GM12891 (cell line): ENCODE data around the genes SLC25A26 and LRIG1.

DNA sequence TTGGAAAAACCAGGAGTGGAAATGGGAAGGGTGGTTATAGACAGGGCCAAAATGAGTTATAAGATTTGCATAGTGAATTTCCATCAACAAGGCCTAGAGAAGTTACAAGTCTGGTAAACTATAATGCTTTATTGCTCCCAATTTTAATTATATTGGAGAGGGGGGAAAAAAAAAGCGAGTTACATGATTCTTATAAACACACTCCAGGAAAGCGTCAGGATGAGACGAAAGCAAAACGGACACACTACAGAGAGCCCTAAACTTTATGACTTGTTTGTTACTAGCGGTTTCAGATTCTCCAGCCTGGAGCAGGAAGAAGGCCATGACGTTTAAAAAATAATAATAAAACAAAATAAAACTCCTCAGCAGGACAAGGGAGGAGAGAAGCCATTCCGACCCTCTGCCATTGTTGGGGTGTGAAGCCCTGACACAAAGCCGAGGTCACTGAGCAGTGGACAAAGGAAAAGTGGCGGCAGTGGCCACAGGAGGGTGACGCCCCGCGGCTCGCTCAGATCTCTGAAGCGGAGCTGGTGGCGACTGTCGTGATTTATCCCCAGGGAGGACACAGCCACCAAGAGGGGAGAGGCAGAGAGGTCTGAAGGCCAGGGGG is 45.4 kb downstream of the ADAMTS9 start:
- RRBS = no CpG with 5 or more reads among the region's 16 CpGs

DNA sequence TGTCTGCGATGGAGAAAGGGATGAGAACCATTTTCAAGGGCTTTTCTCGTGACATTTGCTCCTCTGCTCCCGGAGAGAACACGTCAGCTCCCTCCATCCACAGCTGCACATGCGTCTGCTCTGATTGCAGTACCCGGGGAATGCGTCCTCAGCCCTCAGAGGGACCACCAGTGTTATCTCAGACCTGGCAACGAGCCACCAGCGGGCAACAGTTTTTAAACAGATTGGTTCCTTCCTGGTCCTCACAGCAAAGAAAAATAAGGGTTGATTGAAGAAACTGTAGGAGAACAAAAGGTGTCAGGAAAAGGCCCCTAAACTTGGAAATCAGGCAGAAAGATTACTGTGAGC is 202.2 kb upstream of the ADAMTS9 start:
- RRBS = 5% methylated on average over 4 of the region's 9 CpGs

DNA sequence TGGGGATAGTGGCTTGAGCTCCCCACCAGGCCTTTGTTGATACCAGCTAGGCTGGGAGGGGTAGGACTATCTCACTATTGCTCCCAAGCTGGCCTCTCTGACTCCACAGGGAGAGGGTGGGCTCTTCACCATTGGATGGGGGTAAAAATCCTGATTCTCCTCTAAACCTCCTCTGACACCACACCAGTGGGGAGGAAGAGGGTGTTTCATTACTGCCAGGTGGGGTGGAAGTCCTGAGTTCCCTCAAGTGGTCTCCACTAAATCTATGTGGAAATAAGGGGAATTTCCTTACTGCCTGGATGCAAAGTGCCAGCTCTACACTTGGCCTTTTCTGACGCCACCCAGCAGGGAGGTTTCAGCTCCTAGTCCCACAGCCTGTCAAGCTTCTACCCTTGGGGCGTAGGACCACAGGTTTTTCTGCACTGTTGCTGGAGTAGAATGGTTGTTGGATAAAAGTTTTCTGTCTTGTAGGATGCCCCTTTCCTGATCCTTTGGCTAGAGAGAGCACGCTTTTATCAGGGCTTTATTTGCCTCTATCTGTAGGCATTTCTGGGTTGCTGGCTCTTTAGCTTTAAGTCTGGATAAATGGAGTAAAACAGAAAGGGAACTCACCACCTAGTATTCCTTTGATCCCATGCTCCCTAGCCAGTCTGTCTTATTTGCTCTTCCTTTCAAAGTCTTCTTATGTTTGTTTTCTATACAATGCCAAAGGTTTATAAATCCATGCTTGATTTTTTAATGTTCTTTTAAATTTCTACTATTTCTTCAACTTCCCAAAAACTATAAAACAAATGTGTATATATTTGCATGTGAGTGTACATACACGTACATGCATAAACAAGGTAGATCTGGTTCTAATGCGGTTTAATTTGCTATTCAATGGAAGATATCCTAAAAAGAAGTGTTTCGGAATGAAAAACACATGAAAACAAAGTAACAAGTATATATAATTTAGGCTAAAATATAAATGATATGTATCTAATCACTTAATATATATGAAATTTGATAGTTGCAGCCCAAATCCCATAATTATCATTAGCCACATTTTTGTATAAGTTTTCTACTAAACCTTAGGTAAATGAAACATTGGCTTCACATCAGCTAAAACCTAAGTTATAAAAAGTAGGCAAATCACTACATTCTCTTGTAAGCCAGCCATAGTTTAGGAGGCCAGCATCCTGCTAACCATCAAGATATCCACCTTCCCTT is 571.8 kb downstream of the MAGI1 start:
- RRBS = no CpG with 5 or more reads among the region's 6 CpGs

DNA sequence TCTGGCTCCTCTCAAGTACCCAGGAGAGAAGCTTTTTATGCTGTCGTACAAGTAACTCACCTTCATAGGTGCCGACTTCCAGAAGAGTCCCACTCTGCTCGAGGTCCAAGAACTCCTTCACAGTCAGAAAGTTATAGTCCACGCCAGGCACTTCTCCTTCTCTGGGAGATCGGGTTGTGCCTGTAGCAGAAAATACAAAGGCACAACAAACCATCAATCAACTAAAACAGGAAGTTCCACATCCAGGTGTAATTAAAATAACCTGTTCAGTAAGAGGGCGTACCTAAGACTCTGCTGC is 545.3 kb downstream of the MAGI1 start:
- RRBS = no CpG with 5 or more reads among the region's 6 CpGs

DNA sequence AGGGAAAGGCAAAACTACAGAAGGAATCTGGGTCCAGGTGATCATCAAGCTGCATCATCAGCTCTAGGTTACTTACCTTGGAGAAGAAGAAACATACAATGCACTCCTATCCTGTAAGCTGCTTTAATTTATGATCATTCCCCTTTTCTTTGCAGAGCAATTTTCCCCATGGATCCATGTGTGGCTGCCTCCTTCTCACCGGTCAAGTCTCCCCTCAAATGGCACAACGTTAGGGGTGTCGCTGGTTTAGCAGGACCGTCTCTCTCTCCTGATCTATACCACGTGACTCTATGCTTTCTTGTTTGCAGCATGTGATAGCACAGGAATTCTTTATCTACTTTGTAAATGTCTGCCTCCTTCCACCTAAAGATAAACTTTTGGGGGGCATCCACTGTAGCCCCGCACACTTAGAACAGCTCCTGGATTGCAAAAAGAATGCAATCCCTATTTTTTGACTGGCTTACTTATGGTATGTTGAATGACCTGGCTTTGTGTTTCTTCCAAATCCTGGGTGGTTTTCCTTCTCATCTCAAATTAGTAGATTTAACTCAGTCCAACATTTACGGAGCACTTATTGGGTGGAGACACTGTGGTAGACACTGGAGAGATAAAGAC is 505.9 kb downstream of the MAGI1 start:
- RRBS = no CpG with 5 or more reads among the region's 7 CpGs

GRCh38 chr3:65556861-65557818 is 481.6 kb downstream of the MAGI1 start:
- RRBS = no CpG with 5 or more reads among the region's 10 CpGs

DNA sequence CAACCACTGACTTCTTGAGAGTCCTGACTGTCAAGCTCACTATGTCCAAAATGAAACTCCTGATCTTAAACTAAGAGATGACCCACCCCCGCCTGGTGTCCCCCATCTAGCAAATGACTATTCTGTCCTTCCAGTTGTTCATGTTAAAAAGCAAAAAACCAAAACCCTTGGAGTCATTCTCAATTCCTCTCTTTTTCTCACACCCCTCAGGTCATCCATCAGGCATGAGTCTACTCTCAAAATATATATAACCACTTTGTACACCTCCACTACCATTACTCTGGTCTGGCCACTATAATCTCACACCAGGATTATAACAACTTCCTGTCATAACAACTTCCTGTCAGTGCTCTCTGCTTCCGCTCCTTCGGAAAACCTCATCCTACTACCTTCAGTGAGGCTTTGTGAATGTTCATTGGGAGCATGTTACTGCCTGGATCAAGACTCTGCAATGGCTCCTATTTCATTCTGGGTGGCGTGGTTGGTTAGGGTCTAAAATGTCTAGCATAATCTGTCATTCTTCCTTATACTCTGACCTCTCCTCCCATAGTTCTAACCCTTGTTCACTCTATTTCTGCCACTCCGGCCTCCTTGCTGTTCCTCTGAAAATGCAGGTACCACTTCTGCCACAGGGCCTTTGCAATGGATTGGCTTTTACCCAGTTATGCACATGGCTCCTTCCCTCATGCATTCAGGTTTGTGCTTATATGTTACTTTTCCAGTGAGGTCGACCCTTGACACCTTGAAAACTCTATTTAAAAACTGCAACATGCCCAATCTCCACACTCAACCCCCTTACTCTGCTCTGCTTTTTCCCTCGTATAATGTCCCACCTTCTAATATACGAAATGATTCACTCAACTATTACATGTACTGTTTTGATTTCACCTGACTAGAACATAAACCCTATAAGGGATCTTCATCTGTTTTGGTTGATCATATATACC is 447.3 kb downstream of the MAGI1 start:
- RRBS = no CpG with 5 or more reads among the region's 8 CpGs

DNA sequence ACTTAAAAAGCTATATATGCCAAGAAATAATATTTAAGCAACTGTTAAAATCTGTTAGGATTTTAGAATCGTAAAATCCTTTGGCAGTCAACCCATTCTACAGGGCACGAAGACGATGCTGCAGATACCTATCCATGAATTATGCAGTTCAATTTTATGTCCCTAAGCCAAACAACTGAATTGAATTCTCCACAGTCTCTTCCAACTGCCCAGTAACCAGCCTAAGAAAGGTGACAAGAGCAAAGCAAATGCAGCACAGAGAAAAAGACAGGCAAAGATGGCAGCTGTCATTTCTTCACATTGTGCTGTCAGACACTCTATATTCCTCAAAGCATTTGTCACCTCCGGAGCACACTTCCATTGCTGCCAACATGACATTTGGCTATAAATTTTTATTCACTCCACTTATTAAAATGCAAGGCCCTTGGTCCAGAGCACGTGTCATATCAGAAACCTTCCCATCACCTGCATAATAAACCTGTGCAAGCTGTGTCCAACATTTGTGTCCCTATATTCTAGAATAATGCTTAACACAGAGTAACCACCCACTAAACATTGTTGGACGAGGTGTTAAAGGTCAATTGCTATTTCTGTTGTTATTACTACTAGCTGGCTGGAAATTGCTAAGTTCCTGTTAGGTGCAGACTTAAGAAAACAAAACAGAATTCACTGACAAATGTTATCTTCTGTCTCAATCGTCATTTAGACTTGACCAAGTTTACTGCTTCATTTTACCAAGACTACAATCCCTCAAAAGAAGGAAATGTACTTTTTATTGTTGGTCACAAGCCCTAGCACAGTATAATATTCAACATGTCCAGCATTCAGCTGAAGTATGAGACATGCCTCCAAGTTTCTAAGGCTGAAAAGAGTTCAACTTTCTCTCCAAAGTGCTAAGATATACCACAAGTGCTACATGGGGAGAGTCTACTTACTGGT is 89.7 kb downstream of the MAGI1 start:
- RRBS = no CpG with 5 or more reads among the region's 7 CpGs

DNA sequence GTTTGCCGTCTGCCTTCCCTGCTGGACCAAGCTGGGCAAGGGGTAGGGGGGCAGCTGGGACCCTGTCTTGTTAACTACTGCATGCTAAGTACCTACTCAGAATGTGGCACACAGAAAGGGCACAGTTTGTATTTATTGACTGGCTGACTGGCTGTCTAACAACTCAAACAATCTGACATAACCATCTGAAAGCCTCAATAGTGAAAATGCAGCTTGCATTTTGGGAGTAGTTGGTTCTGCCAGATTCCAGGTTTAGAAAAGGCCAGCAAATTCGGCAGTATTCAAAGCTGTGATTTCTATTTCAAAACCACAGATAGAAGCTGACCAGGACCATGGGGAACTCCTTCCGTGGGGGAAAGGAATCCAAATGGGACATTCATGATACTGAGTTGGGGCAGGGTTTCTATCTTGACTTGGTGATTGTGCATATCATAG is 16.7 kb upstream of the MAGI1 start:
- RRBS = no CpG with 5 or more reads among the region's 3 CpGs

DNA sequence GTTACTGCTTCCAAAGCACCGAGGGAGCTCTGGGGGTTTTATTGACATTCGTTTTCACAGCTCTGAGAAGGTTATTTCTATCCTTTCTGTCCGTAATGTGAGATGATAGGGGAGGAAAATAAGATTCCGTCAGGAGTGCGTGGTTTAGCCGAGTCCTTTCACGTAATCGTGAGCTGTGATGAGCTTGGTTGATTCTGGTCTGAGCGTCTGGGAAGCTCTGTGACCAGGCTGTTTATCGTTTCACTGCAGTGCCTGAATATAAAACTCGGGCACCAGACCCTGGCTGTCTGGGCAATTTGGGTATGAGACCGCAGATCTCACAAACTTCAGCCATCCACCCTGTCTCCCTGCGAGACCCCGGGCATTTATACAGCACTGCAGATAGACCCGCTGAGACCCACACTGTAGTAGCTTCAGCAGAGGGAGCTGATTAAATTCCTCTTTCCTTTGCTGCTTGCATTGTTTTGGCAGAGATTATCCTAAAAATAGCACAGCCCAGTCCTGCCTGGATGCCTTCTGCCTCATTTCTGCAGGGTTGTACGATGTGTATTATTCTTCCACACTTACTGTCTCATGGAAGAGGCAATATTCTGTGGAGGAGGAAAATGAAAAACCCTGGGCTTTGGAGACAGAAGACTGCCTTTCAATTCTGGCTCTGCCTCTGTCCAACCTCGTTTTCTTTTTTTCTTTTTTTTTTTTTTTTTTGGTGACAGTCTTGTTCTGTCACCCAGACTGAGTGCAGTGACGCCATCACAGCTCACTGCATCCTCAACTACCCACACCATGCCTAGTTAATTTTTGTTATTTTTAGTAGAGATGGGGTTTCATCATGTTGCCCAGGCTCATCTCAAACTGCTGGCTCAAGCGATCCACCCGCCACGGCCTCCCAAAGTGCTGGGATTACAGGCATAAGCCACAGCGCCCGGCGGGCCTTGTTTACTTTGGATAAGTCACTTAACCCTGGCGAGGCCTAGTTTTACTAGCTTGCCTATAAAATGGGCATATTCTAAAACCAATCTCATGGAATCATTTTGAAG is 66.6 kb upstream of the SLC25A26 start:
- RRBS = no CpG with 5 or more reads among the region's 25 CpGs

GRCh38 chr3:66220577-66221530 is at the start of gene SLC25A26:
SLC25A26 (plus strand) TSS chr3:66221001.
- RRBS = under 1% methylated on average over 20 of the region's 57 CpGs

DNA sequence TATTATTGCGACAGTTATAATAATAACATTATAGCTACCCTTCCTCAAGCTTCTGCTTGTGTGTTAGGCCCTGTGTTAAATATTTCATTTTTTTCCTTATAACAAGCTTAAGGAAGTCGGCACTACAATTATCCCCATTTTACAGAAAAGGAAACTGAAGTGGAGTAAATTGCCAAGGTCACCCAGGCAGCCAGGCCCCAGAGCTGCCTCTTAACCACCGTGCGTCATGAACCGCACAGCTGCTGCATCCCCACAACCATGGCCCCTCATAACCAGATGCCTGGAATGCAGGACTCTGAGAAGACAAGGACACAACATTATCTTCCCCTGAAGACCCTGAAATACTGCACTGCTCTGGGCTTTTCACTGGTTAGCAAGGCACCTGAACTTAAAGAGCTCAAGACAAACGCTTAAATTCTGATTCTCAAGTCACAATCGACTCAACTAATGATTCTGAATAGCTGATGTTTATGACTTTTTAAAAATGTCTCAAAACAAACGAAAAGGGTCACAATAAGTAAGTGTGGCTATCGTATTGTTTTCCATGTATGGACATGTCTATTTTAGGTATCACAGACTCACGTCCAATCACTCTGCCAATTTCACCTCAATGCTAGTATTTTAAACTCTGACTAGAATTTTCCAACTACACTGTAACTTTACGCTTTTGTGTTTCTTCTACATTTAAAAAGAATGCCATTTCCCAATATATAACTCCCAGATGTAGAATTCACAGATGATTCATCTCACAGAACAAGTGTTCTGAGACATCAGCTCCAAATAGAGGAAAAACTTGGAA is 14.5 kb downstream of the LRIG1 start:
- RRBS = no CpG with 5 or more reads among the region's 11 CpGs

DNA sequence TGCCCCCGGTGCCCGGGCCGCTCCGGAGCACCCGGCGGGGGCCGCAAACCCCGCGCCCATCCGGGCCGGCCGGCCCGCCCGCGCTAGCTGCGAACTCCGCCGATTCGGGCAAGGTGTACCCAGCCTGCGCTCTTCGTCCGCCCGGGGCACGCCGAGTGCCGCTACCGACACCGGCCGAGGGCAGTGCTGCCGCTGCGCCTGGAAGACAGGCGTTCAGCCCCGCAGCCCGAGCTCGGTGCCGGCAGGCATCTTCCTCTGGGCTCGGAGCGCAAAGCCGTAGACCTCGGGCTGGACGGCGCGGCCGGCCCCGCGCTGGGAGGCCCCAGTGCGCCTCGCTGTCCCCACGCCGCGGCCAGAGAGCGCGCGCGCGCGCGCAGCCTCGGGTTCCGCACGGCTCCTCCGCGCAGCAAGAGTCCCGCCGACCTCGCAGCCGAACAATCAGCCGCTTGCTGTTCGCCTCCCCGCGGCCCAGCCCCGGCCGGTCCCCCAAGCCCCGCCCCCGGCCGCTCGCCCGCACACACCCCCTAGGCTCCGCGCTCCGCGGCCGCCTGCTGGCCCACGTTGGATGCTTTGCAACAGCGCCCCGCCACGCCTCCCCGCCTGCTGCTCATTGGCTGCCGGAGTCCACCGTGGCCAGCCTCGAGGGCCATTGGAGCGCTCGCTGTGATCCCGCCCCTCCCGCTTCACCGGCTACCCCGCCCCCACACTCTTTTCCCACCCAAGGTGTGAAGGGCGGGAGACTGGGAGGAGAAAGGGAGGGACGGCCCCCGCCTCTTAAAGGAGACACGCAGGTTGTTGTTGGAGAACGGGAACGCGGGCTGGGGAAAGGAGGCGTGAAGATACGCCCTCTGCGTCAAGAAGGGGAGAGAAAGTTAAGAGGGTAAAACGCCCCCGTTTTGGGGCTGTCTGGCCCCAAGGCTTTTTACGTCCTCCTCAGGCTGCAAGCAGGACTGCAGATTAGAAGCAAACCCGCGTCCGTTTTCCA is at the start of gene LRIG1:
TSS of gene LRIG1 (minus strand) at position 451 of the 985 bp plus-strand sequence.
- RRBS = 1% methylated on average over 36 of the region's 113 CpGs

GRCh38 chr3:67489600-67489896 is 164.9 kb downstream of the SUCLG2 start:
- RRBS = no CpG with 5 or more reads among the region's 2 CpGs

GRCh38 chr3:67685448-67685888 is 31.1 kb upstream of the SUCLG2 start:
- RRBS = no CpG with 5 or more reads among the region's 1 CpG

DNA sequence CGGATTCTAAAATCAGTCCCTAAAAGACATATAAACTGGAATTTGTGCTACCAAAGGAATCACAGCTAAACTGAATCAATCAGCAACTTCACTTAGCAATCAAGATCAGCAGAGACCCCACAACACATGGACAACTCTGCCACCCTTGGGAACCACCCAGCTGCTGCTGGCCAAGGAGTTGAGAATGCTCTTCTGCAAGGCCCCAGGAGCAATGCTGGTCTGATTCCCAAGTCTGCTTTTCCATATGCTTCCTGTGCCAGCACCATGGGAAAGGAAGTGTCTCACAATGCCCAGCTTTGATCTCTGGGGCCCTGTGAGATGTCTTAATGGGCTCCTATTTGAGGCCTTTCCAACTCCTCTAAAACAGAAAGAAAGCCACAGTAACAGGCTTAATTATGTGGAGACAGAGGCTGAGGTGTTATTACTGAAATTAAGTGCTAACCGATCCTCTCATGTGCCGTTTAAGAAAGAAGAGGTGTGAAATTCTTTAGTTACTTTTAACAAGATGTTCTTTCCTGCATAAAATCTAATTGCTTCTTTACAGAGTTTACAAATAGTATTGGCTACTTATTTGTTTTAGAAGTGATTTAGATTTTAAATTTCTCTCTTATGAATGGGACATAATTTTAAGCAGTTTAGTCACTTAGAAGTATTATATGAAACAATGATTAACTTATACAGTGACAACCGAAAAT is 4.5 kb downstream of the EOGT start:
- RRBS = no CpG with 5 or more reads among the region's 4 CpGs

GRCh38 chr3:69009560-69010094 is 3.9 kb downstream of the EOGT start:
- RRBS = no CpG with 5 or more reads among the region's 3 CpGs

GRCh38 chr3:69052825-69053363 is 761 bp upstream of the TMF1 start:
- RRBS = no CpG with 5 or more reads among the region's 4 CpGs

DNA sequence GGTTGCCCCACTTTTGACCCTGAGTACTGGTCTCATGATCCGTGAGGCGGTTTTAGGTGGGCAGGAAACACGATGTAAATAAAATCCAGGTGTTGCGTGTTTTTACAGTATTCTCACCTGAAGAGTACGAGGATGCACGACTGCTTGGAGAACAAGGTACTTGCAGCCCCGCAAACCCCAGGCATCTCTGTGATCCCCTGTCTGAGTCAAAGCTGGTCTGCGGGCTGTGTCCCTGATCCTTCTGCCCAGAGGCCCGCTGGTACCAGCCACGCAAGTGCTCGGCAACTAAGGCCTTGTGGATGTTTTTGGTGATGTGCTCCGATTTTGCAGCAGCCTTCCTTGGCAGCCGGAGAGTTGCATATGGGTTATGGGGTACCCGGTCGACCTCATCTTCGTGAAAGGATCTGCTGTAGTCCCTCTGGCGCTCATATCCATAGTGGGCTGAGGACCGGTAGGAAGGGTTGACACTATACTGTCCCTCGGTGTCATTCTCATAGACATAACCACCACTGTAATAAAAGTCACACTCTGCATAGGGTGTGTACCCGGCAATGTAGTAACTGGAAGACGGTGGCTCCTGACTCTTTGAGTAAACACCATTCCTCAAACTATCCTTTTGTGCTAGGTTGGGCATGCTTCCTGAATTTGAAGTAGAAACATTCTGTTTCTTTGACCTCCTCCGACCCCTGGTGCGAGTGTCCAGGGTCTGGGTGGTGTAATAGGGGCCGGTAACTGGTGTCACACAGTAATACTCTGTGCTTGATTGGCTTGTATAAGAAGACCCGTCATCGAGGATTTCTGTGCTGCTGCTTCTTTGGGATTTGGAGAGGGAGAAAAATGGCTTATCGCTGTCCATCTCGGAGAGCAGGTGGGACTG is 58.6 kb upstream of the LMOD3 start:
- RRBS = 94% methylated on average over 6 of the region's 28 CpGs

DNA sequence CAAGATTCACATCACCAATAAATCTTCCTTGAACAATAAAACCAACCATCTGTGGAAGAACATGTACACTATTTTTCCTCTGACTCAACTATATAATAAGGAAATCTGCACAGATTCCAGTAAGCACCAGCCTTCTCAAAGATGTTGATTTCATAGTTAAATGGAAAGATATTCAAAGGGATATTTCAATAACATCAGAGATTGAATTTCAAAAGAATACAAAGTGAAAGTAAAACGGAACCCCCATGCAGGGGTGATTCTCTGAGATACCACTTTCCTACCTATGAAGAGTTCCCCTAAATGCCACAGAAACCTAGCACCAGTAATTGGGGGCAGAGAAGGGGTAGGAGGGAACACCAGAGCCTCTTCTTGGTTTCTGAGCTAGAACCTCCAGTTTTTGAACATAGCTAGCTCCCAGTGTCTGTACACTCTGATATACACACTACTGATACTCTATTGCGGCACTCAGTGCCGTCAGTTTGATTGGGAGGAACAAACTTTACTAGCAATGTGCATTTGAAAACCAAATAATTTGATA is 77.0 kb upstream of the LMOD3 start:
- RRBS = no CpG with 5 or more reads among the region's 3 CpGs